ENCODE results near the gene CMA1.

DNA sequence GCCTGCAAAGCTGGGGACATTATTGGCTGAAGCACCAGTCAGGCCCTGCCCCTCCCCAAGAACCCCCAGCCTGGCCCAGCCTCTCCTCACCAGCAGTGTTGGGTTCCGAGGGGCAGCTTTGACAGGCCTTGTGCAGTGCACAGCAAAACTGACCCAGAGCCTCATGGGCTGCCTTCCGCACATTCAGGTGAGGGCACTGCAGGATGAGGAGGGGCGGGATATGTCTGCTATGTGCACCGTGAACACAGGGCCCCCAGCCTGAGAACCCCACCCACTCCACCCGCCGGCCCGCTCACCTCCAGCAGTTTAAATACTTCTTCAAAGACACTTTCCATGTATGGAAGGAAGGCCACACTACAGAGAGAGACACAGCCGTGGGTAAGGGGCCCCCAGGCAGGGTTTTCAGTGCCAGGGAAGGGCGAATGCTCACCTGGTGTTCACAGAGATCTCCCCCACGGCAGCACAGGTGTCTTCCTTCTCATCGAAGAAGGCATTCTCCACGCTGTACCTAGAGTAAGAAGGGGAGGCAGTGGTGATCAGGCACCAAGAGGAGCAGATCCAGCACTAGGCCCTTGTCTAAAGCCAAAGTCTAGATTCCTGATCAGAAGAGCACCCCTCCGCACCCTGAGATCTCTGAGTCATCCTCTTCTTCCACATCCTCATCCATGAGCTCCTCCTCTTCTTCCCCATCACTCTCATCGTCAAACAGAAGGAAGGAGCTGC lies 5.3 kb downstream of the IPO4 start:
- PRO-cap = no peak

DNA sequence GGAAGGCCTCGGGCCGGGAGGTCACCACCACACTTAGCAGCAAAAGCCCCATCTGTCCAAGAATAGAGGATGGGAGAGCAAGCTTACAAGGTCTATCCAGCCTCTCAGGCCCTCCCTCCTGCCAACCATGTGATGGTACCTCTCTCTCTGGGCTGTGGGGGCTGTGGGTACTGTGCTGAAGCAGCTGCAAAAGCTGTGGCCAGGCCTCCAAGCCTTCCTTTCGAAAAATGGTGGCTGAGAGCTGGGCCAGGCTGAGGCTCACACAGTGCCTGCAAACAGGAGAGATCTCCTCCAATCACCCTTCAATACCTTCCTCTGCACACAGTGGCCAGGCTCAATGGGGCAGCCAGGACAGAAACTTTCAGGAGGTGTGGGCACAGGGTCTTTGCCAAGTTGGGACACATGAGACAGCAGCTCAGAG lies 1.1 kb downstream of the IPO4 start:
- PRO-cap = no peak

DNA sequence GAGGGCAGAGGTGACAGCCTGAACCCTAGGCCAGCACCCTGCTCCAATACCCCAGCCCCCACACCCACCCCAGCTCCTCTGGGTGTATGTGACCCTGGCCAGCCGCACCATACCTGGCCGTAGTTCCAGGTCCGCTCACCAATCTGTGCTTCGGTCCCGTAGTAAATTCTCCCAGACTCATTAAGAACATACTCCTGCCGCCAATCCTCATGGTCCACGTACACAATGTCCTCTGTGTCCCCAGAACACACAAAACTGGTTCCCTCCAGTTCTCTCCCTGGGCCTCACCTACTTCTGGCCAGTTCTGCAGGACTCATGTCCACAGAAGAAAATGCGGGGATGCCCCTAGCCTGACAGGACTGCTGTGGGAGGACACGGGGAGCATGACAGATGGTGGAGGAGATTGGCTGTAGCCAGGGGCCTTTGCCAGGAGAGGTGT lies 3.1 kb downstream of the TGM1 start:
- PRO-cap = no peak

- PRO-cap = no peak
These were observed 4.6 kb downstream of the NFATC4 start for GRCh38 chr14:24372364-24373108.

DNA sequence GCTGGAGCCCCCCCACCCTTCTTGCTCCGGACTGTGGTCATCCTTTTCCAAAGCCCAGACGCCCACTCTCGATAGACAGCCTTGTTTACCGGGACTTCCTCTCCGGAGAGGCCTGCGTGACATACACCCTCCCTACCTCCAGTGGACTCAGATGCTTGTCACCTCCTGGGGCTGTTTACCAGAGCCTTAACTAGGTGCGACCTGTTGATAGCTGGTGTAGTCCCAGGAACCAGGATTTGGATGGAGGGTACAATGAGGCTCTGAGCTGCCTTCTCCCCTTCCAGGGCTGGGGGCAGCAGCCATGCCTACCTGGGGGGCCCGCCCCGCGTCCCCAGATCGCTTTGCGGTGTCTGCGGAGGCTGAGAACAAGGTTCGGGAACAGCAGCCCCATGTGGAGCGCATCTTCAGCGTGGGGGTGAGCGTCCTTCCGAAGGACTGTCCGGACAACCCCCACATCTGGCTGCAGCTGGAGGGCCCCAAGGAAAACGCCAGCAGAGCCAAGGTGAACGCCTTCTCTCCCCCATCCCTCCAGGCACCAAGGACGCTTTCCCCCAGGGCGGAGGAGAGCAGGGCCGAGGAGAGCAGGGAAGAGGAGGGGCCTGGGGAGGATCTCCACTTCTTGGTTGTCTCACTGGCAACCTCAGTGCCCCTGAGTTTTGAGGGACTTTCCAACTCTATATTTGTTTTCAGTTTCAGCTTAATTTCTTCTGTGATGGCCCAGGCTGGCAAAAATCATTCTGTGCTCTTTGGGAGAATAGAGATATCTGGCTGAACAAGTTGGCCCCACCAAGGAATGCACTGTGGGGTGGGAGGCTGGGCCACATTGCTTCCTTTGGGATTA lies 896 bp downstream of the KHNYN start:
- PRO-cap = unidirectional peak, minus-strand start at position 537 of the sequence

- PRO-cap = no peak
These were observed at the start of gene CMA1 for GRCh38 chr14:24508195-24508448. TSS of gene CMA1 (minus strand) at chr14:24508265.

DNA sequence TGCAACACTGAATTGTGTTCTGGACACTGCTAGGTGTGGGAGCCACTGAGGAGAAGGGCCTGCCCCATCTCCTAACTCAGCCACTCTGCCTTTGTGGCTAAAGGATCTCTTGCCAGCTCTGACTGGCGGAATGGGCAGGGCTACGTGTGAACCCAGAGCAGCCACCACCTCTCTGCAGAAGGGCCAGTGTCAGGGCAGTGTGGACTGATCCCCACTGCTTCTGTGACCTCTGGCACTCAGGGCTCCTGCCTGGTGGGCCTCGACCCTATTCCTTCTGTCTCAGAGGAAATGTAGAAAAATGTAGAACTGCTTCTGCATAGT lies 46.6 kb upstream of the GZMB start:
- PRO-cap = no peak

DNA sequence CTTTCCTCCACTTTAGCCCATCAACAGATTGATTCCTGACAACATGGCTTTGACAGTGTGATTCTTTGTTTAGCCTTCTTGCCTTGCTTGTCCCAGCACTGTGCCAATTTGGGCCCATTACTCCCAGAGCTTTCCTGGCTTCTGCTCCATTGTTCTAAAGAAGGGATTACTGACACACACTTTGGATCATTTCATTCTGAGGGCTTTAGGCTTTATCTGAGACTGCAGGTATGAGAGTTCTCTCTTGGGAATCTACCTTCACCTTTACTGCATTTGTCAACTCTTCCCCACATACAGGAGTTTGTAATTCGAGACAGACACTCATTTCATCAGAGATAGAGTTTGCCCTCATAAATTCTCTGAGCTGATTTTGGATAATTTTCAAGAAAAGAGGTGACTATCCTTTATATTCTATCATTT lies 206.4 kb upstream of the GZMB start:
- PRO-cap = no peak

DNA sequence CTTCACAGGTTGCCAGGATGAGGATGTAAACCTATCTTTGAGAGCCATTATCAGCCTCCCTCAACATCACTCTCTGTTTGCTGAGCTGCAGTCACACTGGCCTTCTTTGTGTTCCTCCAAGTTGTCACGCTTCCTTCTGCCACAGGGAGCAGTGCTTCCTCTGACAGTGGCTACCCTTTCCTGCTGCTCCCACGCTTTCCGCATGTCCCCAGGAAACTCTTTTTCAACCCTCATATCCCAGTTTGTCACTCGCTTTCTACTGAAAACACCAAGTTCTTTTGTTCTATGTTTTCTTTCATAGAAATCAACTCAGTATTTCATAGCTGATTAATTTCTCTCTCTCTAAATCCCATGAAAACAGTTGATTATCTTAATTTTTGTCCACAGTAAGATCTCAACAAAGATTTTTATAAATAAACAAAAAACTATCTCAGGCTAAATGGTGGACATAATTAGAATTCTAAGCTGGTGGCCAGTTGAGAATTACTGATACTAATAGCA lies 96.6 kb downstream of the STXBP6 start:
- PRO-cap = no peak

- PRO-cap = no peak
These were observed 316.3 kb downstream of the NOVA1 start for GRCh38 chr14:26281532-26281975.

DNA sequence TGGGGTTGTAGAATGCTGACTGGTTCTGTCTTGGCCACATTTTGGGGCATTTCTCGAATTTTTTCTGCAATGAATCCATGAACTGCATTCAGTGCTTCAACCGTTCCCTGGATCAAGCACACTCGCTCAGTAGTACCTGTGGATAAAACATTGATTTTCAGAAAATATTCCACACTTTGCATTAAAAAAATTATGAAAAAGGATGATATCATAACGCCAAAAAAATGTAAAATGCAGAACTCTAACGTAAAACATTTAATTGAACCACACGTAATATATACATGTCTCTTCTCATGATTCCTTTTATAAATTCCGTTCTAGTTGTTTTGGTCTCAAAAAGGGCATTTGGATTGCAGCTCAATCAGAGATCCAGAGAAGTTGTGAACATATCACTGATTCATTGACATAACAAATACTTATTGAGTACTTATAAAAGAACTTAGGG lies 117.8 kb downstream of the NOVA1 start:
- PRO-cap = no peak

DNA sequence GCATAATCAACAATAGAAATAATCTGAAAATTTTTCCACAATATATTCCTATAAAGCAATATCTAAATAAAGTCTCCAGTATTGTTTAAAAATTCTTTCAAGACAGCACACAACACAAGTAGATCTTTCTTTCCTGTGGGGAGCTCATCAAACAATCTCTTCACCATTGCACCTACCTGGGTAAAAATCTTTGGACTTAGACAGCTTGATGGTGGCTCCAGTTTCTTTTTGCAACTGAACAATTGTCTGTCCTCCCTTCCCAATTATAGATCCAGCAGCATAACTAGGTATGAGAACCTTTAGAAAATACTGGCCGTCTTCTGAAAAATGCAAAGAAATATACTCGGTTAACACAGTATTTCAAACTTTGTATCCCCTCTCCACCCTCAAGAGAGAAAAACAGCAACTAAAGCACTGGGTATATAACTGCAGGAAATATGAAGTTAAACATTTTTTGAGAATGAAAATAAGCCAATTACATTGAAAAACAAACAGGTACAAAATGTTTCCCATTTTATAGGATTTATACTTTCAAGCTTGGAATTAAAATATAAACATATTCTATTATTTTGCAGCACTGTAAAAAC lies 2.5 kb downstream of the NOVA1 start:
- PRO-cap = no peak

GRCh38 chr14:26841723-26842729 lies 244.2 kb upstream of the NOVA1 start:
- PRO-cap = no peak

- PRO-cap = no peak
These were observed 485.4 kb upstream of the FOXG1 start for GRCh38 chr14:28281087-28281708.

GRCh38 chr14:29663406-29664039 lies 264.1 kb downstream of the PRKD1 start:
- PRO-cap = no peak

DNA sequence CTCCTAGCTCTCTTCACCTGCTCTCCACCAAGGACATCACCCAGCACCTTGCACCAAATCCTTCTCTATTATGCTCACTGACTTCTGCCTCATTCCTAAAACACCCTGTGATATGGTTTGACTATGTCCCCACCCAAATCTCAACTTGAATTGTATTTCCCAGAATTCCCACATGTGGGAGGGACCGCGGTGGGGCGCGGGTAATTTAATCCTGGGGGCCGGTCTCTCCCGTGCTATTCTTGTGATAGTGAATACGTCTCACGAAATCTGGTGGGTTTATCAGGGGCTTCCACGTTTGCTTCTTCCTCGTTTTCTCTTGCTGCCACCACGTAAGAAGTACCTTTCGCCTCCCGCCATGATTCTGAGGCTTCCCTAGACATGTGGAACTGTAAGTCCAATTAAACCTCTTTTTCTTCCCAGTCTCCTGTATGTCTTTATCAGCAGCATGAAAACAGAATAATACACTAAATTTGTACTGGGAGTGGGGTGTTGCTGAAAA lies 48.5 kb downstream of the PRKD1 start:
- PRO-cap = no peak

DNA sequence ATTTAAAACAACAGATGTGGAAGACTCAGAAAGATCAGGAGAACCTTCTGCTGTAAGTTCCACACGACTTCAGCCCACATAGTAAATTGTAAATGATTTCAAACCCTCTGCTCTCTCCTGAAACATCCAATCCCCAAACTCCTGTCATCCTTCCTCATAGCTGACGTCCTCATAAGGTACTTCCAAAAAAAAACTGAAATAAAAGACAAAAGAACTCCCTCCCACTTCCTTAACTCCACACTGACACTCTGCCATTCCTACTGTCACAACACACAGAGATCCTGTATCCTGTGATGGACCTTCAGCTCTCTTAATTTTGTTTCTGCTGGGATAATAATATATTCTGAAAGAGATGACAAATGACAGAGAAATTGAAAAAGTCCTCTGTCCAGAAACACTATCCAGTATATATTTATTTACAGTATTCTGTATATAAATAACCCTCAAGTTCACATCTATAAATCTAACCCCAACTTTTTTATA lies 3.0 kb downstream of the PRKD1 start:
- PRO-cap = no peak

DNA sequence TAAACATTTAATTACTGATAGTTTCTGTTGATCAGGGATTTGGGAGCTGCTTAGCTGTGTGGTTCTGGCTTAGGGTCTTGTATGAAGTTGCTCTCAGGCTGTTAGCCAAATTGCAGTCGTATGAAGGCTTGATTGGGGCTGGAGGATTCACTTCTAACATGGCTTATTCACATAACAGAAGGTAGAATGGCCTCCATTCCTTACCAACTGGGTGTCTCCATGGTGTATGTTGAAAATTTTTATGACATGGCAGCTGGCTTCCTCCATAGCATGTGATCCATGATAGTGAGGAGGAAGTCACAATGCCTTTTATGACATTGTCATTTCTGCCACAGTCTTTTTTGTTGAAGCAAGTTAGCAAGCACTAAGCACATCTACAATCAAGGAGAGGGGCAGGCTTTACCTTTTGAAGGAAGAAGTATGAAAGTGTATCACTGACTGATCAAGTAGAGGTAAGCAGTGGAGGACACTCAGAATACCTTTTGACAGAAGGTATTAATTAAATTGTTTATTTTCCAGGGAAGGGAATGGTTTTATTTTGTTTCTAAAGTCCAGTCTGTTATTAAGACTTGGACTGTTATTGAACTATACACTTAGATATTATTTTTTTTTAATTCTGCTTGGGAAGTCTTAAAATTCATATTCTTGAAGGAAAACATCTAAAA lies 18.6 kb downstream of the G2E3 start:
- PRO-cap = no peak

- PRO-cap = no peak
These were observed 54.2 kb downstream of the SCFD1 start for GRCh38 chr14:30676261-30676690.

GRCh38 chr14:31133147-31133901 lies 74.3 kb downstream of the HECTD1 start:
- PRO-cap = no peak